IMR-90 (cell line): ENCODE measurements around a stretch of chr22.

DNA sequence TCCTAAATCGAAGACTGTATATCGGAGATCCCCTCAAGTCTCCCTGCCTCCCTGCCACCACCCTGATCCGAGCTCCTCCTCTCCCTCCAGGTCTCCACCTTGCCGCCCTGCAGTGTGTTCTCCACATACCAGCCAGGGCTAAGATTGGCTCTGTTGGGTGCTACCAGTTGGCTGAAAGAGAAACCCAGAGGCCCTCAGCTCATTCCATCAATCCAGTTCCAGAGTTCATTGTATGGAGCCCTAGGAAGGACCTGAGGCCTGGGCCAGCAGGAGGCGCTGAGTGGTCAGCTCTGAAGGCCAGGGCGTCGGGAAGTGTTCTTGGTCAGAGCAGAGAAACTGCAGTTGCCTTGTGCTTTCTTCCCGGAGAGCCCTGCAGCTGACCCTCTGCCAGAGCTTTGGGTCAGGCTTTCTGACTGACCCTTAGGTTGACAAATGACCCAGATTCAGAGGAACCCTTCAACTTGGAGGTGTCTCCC lies 2.2 kb upstream of the TOP3B start:
- RRBS = no CpG with 5 or more reads among the region's 8 CpGs
CAGE:
- cytosol, long polyA plus RNA = no peak
- long polyA plus RNA = no peak
- nucleus, long polyA plus RNA = no peak

DNA sequence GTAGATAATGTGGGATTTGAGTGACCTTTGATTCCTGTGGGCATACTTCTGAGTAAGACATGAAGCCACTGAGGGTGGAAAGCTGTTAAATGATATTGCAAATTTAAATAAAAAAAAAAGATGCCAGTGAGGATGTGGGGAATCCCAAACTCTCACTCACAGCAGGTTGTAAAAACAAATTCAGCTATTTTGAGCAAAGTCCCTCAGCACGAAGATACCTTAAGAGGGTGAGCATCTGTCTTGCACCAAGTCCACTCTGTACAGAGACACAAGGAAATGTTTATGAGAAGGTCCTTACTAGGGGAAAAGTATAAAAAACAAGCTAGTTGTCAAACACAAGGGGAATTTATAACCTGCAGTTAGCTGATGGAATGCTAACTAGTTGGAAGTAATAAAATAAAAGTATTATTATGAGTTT lies 59.6 kb upstream of the TOP3B start:
- RRBS = no CpG with 5 or more reads among the region's 1 CpG
CAGE:
- cytosol, long polyA plus RNA = no peak
- long polyA plus RNA = no peak
- nucleus, long polyA plus RNA = no peak

DNA sequence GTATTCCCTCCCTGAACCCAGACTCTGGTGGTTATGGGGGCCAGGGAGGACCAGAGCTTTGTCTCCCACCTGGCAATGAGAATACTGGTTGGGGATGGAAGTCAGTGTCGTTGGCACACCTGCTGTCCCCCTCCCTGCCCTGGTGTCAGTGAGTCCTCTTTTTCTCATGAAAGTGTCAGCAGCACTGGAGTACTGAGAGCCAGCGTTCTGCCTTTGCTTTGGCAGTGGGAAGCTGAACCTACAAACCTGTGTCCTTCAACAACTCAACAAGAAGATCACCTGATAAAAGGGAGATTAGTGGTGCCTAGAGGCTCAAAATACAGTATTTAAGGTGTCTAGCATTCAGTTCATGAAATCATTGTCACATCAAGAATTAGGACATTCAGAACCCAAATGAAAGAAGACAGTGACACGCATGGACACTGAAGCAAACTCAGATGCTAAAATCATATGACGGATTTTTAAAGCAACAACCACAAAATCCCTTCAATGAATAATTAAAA lies 77.5 kb upstream of the VPREB1 start:
- RRBS = no CpG with 5 or more reads among the region's 4 CpGs
CAGE:
- cytosol, long polyA plus RNA = no peak
- long polyA plus RNA = no peak
- nucleus, long polyA plus RNA = no peak

DNA sequence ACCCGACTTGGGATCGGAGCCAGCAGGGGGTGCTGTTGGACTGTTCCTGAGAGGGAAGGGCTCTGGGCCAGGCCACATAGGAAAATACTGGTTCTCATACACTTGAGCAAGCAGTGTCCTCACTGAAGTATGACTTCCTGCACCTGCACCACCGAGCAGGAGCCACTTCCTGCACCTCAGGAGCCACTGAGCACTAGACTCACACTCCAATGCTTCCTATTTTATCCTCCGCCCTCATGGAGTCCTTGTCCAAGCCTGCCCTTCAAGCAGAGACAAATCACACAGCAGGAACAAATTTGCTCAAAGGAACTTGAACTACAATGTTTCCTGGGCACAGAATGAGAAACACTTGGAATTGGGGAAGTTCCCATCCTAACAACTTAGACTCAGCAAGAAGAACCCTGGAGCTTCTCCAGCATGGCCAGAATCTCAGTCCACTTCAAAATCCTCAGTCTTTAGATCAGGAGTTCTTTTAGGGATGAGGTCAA lies 36.6 kb upstream of the VPREB1 start:
- RRBS = no CpG with 5 or more reads among the region's 4 CpGs
CAGE:
- cytosol, long polyA plus RNA = no peak
- long polyA plus RNA = no peak
- nucleus, long polyA plus RNA = no peak

GRCh38 chr22:22286106-22286949 lies 41.7 kb downstream of the VPREB1 start:
- RRBS = no CpG with 5 or more reads among the region's 3 CpGs
CAGE:
- cytosol, long polyA plus RNA = no peak
- long polyA plus RNA = no peak
- nucleus, long polyA plus RNA = no peak

- RRBS = no CpG with 5 or more reads among the region's 6 CpGs
CAGE:
- cytosol, long polyA plus RNA = no peak
- long polyA plus RNA = no peak
- nucleus, long polyA plus RNA = no peak
Measured at GRCh38 chr22:22291547-22292258, 47.1 kb downstream of the VPREB1 start.

GRCh38 chr22:22343055-22343342 lies 98.4 kb downstream of the VPREB1 start:
- RRBS = no CpG with 5 or more reads among the region's 1 CpG
CAGE:
- cytosol, long polyA plus RNA = no peak
- long polyA plus RNA = no peak
- nucleus, long polyA plus RNA = no peak

GRCh38 chr22:22348370-22348658 lies 103.7 kb downstream of the VPREB1 start:
- RRBS = no CpG with 5 or more reads among the region's 1 CpG
CAGE:
- cytosol, long polyA plus RNA = no peak
- long polyA plus RNA = no peak
- nucleus, long polyA plus RNA = no peak

DNA sequence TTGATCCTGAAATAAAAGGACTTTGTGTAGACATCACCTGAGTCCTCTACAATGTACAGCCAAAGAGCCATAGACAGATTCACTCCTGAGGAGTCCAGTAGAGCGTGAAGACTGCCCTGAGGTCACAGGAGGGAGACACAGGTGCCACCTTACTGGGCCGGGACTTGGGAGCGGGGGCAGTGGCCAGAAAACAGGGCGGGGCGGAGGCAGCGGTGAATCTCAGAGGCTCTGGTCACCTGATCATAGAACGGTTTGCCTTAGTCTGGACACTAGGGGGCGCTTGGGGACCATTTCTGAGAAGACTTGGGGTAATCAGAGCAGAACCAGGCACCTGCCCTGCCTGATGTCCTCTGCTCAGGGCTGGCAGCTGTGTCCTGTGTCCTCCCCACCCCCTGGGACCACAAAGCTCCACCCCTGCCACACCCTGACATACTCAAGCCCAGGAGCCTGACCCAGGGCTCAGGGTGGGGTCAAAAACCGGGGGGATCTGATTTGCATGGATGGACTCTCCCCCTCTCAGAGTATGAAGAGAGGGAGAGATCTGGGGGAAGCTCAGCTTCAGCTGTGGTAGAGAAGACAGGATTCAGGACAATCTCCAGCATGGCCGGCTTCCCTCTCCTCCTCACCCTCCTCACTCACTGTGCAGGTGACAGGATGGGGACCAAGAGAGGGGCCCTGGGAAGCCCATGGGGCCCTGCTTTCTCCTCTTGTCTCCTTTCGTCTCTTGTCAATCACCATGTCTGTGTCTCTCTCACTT lies 112.8 kb downstream of the VPREB1 start:
- RRBS = no CpG with 5 or more reads among the region's 11 CpGs
CAGE:
- cytosol, long polyA plus RNA = no peak
- long polyA plus RNA = no peak
- nucleus, long polyA plus RNA = no peak

DNA sequence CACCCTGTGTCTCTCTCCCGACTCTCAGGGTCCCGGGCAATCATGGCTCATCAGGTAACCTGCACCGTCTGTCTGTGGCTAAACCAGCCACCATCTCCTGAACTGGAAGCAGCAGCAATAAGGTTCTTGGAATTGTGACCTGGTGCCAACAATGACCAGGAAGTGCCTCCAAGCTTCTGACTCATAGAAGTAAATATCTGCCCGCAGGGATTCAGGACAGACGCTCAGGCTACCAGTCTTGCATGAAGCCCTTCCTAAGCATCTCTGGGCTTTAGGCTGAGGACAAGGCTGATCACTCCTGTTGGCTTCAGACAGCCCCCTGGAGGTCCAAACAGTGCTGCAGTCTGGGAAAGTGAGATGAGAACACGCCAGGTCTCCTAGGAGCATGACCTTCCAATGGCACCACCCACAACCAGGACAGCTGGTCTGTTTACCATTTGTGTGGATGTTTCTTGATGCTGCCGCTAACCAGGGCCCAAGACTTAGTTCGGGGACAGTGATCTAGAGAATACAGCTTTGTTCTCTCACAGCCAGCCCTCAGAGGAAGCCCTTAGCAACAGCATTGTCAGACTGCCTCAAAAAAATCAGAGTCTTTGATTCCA lies 111.3 kb downstream of the ZNF280B start:
- RRBS = no CpG with 5 or more reads among the region's 8 CpGs
CAGE:
- cytosol, long polyA plus RNA = no peak
- long polyA plus RNA = no peak
- nucleus, long polyA plus RNA = no peak

- RRBS = no CpG with 5 or more reads among the region's 5 CpGs
CAGE:
- cytosol, long polyA plus RNA = no peak
- long polyA plus RNA = no peak
- nucleus, long polyA plus RNA = no peak
Measured at GRCh38 chr22:22519539-22519883, 559 bp downstream of the ZNF280A start.

DNA sequence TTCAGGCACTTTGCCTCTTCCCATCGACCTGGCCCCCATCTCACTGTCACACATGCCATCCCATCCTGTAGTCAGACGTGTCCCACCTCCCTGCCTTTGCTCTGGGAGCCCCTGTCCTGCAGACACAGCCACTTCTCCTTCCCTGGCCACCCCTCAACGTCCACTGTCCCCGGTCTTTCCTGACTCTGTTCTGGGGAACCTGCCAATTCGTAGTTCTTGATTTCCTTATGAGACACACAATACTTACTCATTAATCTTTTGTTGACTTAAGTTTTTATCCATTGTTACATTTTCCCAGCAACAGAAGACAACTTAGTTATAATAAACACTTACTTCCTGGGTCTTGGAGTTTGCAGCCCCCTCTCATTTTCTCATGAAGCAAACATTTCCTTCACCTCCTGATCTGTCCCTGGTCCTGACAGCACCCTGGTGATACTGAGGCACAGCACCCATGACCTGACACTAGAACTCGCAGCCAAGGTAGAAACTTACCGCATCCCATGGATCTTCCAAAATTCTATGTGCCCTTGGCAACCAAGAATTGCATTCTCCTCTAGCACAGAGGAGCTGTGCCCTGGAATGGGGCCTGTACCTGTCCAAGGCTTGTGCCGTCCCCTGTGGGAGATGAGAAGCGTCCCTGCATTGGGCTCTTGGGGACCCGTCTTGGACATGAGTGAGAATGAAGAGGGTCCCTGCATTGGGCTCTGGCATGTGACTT lies 66.9 kb downstream of the GGTLC2 start:
- RRBS = no CpG with 5 or more reads among the region's 10 CpGs
CAGE:
- cytosol, long polyA plus RNA = no peak
- long polyA plus RNA = no peak
- nucleus, long polyA plus RNA = no peak

- RRBS = no CpG with 5 or more reads among the region's 9 CpGs
CAGE:
- cytosol, long polyA plus RNA = no peak
- long polyA plus RNA = no peak
- nucleus, long polyA plus RNA = no peak
Measured at GRCh38 chr22:22752725-22753419, 108.5 kb downstream of the GGTLC2 start.

DNA sequence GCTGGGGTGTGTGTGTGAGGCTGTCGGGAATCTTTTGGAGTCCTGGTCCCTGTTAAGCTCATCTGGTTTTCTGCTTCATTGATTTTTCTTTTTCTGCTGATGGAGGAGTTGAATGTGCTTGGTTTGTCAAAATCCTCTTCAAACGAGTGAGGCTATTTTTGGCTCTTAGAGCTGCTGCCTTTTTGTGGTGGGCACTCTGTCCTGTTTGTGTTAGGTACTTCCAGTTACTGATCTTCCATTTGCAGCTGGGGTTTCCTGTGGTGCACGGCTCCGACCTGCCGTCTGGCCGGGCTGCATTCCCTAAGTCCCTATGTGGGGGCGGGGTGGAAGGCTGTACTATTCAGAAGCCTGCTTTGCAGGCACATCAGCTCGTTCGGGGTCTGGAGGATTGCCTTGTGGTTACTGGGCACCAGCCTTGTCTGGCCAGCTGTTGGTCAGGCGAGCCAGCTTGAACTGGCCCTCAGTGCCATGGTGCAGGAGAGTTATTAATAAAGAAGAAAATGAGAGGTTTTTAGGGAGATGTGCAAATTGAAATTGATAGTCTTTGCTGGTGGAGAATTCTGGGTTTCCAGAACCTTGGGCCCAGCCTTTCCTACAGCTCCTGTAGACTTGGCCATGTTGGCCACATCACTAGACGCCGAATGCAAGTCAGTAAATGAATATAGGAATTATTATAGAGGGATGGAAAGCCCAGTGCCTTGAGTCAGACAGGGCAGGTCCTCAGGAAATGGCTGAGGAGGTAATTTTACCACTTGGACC lies 3.1 kb downstream of the BCR start:
- RRBS = no CpG with 5 or more reads among the region's 12 CpGs
CAGE:
- cytosol, long polyA plus RNA = no peak
- long polyA plus RNA = no peak
- nucleus, long polyA plus RNA = no peak

GRCh38 chr22:23263584-23264561 lies 83.6 kb downstream of the BCR start:
- RRBS = no CpG with 5 or more reads among the region's 22 CpGs
CAGE:
- cytosol, long polyA plus RNA = no peak
- long polyA plus RNA = no peak
- nucleus, long polyA plus RNA = no peak

DNA sequence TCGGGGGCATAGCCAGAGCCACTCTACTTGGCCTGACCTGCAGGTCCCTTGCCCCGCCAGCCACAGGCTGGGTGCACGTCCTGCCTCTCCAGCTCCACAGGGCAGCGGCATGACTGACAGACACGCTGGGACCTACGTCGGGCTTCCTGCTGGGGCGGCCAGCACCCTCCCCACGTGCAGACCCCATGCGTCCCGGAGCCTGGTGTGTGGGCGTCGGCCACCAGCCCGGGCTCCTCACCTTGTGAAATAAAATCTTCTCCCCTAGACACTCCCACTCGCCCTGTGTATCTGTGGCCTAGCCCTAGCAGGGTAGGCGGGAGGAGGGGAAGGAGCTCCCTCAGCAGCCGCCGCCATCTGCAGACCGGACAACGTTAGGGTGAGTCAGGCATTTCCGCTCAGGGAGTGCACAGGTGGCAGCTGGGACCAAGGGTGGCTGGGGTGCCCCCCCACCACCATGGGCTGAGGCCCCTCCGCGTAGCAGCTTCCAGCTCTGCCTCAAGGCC lies 119.5 kb downstream of the IGLL1 start:
- RRBS = no CpG with 5 or more reads among the region's 23 CpGs
CAGE:
- cytosol, long polyA plus RNA = no peak
- long polyA plus RNA = no peak
- nucleus, long polyA plus RNA = no peak

DNA sequence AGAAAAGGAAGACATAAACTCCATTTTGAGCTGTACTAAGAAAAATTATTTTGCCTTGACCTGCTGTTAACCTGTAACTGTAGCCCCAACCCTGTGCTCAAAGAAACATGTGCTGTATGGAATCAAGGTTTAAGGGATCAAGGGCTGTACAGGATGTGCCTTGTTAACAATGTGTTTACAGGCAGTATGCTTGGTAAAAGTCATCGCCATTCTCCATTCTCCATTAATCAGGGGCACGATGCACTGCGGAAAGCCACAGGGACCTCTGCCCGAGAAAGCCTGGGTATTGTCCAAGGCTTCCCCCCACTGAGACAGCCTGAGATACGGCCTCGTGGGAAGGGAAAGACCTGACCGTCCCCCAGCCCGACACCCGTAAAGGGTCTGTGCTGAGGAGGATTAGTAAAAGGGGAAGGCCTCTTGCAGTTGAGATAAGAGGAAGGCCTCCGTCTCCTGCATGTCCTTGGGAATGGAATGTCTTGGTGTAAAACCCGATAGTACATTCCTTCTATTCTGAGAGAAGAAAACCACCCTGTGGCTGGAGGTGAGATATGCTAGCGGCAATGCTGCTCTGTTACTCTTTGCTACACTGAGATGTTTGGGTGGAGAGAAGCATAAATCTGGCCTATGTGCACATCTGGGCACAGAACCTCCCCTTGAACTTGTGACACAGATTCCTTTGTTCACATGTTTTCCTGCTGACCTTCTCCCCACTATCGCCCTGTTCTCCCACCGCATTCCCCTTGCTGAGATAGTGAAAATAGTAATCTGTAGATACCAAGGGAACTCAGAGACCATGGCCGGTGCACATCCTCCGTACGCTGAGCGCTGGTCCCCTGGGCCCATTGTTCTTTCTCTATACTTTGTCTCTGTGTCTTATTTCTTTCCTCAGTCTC lies 42.1 kb downstream of the IGLL1 start:
- RRBS = no CpG with 5 or more reads among the region's 18 CpGs
CAGE:
- cytosol, long polyA plus RNA = no peak
- long polyA plus RNA = no peak
- nucleus, long polyA plus RNA = no peak

- RRBS = no CpG with 5 or more reads among the region's 6 CpGs
CAGE:
- cytosol, long polyA plus RNA = no peak
- long polyA plus RNA = no peak
- nucleus, long polyA plus RNA = no peak
Measured at GRCh38 chr22:23657698-23658297, 25.7 kb upstream of the DRICH1 start.

DNA sequence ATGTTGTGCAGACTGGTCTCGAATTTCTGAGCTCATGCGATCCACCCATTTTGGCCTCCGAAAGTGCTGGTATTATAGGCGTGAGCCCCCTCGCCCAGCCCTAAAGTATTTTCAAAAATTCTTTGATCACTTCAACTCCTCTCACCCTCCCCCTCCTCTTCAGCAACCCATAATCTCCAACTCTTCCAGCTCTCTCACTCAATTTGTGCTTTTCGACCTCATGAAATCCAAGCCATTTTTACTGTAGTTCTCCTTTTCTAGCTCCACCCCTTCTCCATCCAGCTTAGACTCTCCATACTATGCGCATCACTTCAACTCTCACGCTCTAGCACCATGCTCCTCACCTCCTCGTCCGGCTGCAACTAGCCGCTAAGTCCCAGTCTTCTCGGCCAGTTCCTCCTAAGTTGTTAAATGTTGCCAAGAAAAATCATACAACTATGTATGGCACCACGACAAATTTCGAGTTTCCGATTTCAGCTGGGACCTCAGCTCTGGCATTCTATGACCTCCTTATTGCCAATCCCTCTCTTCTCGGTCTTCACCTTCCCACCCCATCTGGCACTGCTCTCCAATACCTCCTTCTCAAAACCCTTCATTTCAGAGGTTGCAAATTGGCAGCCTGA lies 1.2 kb downstream of the ZNF70 start:
- RRBS = no CpG with 5 or more reads among the region's 16 CpGs
CAGE:
- cytosol, long polyA plus RNA = no peak
- long polyA plus RNA = no peak
- nucleus, long polyA plus RNA = no peak

DNA sequence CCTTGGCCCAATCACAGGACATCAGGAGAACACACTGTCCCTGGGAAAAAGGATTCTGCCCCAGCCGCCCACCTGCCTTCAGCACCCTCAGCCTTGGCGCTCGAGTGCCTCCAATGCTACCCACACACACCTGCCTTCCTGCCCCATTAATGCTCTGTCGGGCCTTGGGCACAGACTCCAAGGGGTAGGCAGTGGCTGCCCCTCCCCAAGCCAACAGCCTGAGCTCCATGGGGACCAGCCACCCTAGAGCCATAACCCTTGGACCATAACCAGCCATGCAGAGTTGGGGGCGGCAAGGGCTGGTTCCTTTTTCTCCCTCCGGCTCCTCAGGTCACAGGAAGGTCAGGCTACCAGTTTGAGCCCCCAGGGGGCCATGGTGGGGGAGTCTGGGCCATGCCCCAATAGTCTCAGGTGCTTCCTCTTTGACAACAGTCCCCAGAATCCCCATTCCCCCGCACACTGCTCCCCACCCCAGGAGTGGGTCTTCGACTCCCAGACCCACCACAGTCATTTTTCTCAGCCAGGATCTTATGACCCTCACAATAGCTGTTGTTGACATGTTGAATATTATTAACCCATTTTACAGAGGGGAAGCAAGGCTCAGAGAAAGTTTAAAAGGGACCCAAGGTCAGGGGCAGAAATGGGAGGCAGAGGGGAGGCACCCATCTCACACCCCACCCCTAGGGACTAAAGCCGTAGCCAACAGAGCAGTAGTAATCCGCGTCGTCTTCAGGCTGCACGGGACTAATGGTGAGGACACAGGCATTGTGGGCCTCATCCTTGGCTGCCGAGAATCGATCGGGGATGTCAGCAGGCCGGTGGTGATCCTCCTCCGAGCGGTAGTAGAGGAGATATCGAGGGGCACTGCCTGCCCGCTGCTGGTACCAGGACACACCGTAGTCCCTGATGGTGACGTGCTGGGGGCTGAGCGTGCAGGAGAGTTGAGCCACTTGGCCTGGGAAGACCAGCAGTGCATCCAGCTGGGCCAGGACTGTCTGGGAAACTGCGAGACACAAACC lies 1.6 kb upstream of the ZNF70 start:
- RRBS = no CpG with 5 or more reads among the region's 25 CpGs
CAGE:
- cytosol, long polyA plus RNA = no peak
- long polyA plus RNA = no peak
- nucleus, long polyA plus RNA = no peak